Epithelial cell of esophagus (primary cell): ENCODE measurements around a stretch of chr18.

- RRBS: no CpG with 5 or more reads among the region's 11 CpGs
Observed at GRCh38 chr18:49562474-49562973, 667 bp downstream of the LIPG start.

DNA sequence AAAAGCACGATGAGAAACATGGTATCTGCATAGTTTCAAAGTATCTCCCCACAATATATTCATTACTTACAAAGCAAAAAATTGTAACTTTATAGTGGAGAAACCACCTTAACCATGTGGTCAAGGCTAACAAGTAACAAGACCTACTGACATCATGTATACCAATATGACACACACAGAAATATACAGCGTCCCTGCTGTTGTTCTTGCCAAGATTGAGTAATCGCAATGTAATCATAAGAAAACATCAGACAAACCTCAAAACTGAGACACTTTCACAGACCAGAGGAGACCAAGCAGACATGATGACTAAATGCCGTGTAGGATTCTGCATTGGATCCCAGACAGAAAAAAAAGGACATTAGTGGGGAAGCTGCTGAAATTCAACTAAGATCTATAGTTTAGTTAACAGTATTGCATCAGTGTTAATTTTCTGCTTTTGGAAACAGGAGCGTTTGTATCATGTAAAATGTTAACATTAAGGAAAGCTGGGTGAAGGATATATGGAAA, 123.0 kb downstream of the ACAA2 start:
- RRBS: no CpG with 5 or more reads among the region's 5 CpGs

DNA sequence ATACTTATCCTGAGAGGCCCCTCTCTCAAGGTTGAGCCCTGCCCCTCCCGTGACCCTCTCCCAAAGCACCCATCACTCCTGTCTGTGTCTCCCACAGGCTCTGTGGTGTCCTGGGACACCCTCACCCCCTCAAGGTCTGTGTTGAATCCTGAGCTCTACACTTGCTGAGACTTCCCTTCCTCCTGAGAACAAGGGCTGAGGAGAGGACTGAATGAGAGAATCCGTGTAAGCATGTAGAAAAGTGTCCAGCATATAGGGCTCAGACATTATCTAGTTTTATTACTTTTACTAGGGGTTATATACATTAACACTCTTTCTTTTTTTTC, 125.5 kb upstream of the ACAA2 start:
- RRBS: no CpG with 5 or more reads among the region's 2 CpGs

GRCh38 chr18:50157472-50158059, 37.4 kb downstream of the MYO5B start:
- RRBS: no CpG with 5 or more reads among the region's 3 CpGs

DNA sequence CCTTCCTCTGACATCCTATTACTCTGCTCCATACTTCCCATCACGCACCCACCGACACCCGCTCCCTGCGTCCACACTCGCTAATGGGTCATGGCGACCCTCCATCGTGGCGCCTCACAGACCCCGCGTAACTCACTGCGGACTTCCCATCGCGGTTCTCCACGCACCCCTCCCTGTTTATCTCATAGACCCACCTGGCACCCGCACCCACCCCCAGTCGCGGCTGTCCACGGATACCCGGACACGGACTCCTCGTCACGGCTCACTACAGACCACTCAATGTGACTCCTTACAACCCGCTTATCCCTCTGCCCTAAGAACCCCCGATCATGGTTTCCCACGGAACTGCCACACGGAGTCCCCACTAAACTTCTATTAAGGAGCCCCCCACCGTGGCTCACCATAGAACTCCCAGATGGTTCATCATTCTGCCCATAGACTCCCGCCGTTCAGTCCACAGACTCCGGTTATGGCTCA, 432 bp downstream of the CXXC1 start:
- RRBS: no CpG with 5 or more reads among the region's 30 CpGs

- RRBS: no CpG with 5 or more reads among the region's 9 CpGs
Observed at GRCh38 chr18:50375445-50376093, 723 bp downstream of the SKA1 start.

DNA sequence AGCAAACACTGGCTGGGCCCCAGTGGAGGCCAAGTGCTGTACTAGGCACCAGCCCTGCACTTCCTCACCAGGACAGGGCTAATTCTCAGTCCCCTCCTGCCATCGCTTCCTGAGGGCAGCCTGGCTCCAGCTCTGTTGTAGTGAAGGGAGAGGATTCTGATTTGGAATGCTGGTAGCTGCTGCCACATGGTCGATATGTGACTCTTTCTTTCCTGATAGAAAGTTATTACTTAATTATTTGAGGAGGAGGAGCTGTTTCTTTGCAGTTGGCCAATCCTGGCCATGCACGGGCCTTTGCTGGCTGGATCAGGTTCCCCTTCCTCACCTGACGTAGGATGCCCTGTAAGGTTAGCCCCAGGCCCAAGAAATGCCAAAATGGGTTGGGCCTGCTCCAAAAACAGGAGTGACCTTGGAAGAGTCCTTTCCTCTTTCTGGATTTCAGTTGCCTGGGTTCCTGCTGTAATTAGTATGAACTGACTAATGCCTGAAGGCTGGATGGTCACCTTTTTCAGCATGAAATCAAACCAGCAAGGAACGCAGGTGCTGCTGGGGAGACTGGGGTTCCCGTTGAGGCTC, 90.8 kb downstream of the MAPK4 start:
- RRBS: no CpG with 5 or more reads among the region's 6 CpGs

- RRBS: no CpG with 5 or more reads among the region's 6 CpGs
Observed at GRCh38 chr18:50658972-50659535, 99.2 kb downstream of the MAPK4 start.

GRCh38 chr18:50716734-50717537, 102.9 kb downstream of the MRO start:
- RRBS: no CpG with 5 or more reads among the region's 8 CpGs

DNA sequence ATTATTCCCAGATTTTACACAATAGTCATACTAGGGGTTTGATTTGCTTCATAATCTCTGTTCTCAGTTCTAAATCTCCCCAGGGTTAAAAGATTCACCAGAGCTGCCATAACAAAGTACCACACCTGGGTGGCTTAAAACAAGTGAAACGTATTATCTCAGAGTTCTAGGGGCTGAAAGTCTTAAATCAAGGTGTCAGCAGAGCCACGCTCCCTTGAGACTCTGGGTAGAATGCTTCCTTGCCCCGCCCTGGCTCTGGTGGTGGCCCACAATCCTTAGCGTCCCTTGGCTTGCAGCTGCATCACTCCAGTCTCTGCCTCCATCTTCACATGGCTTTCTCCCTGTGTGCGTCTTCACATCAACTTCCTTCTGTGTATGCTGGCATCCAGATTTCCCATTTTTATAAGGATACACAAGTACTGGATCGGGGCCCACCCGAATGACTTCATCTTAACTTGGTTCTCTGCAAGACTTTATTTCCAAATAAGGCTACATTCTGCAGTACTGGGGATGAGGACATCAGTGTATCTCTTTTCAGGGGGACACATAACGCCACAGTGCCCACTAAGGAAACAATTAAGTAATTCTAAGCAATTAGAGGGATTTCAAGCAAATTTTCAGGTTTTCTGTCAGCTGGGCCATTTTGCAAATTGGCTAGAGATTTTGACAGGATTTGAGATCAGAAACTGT, 62.4 kb downstream of the MRO start:
- RRBS: no CpG with 5 or more reads among the region's 8 CpGs

DNA sequence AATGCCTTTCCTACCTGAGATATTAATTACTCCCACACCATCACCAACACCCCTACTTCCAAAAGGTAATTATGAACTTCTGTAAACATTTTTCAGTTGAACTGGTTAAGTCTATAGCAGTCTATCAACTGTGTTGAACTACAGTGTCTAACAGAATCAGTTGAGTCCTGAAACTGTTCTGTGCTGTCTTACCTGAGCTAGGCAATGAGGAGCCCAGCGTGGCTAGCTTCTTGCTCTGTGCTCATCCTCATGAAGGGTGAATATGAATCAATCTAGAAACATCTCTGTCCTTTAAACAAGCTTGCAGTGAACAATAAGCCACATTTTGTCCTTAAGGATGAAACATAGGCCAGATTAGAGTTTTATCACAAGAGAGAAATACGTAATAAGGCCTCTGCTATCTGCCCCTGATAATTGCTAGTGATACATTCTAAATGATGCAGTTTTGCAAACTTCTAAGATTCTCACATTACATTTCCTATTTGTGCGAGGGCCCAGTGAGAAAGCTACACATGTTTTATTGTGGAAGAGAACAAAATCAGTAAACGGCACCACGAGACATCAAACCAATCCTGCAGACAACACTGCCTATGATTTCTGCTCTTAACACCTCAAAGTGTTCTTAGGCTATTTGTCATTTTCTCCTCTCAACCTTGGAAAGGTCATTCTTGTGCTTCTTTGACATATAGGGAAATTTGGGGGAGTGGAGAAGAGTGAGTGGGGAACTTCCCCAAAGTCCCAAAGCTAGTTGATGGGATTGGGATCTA, 5.5 kb upstream of the MRO start:
- RRBS: no CpG with 5 or more reads among the region's 5 CpGs

GRCh38 chr18:50848087-50848708, 28.4 kb upstream of the MRO start:
- RRBS: 33% methylated on average over 1 of the region's 8 CpGs

GRCh38 chr18:51065327-51065784, 35.3 kb downstream of the SMAD4 start:
- RRBS: no CpG with 5 or more reads among the region's 3 CpGs

DNA sequence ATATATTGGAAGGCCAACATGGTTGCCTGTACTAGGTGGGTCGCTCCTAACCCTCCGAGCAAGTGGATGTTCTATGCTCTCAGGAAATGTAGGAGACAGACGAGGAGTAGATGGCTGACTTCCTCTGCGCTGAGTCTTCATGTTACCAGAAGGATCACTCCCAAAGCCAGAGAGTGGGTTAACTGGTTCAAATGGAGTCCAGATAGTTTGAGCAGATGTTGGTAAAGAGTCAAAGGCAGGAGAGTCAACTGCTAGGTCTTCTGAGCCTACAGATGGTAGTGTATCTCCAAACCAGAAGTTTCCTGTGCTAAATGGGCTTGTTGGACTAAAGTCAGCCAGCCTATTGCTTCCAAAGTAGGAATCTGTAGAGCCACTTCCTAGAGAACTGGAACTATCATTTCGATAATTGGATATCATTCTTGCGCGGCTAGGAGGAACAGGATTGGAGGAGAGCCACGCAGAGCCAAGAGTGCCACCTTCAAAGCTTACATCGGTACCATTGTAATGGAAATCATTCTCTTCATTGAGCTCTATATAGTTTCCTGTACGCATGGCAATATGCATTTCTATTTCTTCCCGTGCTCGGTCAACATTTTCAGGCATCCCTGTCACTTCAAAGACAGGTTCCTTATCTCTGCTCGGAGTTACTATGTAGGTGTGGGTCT, 20.7 kb downstream of the MEX3C start:
- RRBS: no CpG with 5 or more reads among the region's 13 CpGs

DNA sequence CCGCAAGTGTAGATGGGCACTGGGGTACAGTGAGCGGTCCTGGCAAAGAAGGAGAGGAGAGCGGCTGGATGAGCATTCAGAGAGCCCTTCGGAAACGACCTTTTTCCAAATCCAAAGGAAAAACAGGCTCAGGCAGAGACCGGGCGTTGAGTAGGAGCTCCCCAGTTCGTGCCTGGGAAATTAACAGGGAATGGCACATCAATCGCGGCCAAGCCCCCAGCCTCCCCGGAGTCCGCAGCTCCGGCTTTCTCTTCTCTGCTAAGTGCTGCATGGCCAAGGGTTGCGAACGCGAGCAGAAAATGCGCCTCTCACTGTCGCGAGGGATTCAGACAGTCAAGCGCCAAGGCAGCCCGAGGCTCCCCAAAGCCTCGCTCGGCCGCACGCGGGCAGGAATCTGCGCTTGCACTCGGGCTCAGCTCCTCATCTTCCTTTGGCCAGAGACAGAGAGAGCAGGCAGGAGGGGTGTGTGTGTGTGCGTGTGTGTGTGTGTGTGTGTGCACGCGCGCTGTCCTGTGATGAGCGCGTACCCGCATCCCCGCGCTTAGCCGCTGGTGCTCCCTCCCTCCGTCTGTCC, 1.9 kb downstream of the DCC start:
- RRBS: 1% methylated on average over 6 of the region's 39 CpGs

GRCh38 chr18:53861284-53861715, 363.2 kb downstream of the MBD2 start:
- RRBS: no CpG with 5 or more reads among the region's 2 CpGs

DNA sequence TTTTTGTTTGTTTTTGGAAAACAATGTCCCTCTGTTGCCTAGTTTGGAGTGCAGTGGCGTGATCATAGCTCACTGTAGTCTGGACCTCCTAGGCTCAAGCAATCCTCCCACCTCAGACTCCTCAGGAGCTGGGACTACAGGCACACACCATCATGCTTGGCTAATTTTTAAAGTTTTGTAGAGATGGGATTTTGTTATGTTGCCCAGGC, 7.2 kb upstream of the POLI start:
- RRBS: no CpG with 5 or more reads among the region's 1 CpG

DNA sequence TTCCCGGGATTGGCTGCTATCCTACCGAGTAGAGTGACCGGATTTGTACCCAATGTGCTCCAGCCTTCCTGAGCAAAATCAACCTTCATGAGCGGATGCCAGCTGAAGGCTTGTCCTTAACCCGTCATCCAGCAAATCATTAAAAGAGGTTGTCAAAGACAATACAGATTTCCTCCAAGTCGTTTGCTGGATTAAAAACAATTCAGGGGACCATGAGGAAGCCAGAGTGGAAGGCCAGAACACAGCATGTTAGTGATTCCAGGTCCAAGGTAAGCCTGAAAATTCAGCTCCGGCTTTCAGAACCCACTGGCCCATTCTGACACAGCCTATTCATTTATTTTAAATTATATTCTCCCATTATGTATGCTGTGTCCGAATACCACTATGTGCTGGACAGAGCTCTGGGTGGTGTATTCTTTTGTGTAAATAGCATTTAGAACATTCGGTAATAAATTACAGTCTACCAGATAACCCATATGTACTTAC, 76.8 kb upstream of the DYNAP start:
- RRBS: no CpG with 5 or more reads among the region's 9 CpGs

DNA sequence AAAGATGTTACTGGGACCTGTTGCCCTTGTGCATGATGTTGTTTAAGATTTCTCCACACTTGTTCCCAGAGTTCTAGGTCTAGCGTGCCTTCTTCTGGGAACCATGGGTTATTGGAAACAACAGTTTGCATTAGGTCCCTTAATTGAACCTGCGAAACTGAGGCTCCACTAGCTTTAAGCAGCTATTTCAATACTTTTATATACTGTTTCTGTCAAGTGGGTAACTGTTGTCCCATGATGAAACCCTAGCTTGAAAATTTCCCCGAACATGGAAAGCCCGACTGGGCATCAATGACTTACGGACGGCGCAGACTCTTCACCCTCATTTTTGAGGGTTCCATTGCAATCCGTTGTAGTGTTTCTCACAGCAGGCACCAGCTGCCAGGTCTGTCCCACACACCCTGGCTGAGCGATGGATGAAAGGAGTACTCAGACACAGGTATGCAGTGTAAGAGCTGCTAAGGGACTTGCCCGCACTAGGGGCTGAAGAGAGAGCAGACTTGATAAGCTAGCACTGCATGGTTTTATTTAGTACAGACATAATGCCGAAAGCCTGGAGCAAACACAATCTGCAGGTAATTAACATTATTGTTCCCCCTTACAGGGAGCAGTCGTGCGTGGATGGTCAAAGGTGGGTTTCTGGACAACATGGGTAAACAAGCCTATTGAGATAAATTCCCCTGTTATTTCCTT, 15.7 kb downstream of the DYNAP start:
- RRBS: no CpG with 5 or more reads among the region's 13 CpGs

GRCh38 chr18:55243650-55244472, 284.6 kb upstream of the CCDC68 start:
- RRBS: no CpG with 5 or more reads among the region's 9 CpGs